ENCODE measurements around a stretch of chr19.

- PRO-cap, 2 experiments = no peak in any of the 2 experiments
Measured at GRCh38 chr19:3104485-3104913, 10.3 kb downstream of the GNA11 start.

DNA sequence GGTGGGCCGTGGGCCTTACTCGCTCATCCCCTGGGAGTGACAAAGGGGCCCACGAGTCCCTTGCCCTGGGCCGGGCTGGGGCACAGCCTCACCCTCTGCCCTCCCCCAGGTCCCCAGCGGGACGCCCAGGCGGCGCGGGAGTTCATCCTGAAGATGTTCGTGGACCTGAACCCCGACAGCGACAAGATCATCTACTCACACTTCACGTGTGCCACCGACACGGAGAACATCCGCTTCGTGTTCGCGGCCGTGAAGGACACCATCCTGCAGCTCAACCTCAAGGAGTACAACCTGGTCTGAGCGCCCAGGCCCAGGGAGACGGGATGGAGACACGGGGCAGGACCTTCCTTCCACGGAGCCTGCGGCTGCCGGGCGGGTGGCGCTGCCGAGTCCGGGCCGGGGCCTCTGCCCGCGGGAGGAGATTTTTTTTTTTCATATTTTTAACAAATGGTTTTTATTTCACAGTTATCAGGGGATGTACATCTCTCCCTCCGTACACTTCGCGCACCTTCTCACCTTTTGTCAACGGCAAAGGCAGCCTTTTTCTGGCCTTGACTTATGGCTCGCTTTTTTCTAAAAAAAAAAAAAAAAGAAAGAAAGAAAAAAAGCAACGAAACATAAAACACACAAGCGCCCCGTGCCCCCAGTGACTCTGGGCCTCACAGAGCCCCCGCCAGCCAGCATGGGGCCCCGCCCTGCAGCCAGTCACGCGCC is 14.8 kb upstream of the GNA15 start:
- PRO-cap, 2 experiments = no peak in any of the 2 experiments

- PRO-cap, 2 experiments = no peak in any of the 2 experiments
Measured at GRCh38 chr19:3180706-3181218, 2.2 kb downstream of the S1PR4 start.

GRCh38 chr19:3361499-3362034 is 4.8 kb upstream of the NFIC start:
- PRO-cap, 2 experiments = no peak in any of the 2 experiments

GRCh38 chr19:3376003-3376392 is 9.6 kb downstream of the NFIC start:
- PRO-cap, 2 experiments = no peak in any of the 2 experiments

DNA sequence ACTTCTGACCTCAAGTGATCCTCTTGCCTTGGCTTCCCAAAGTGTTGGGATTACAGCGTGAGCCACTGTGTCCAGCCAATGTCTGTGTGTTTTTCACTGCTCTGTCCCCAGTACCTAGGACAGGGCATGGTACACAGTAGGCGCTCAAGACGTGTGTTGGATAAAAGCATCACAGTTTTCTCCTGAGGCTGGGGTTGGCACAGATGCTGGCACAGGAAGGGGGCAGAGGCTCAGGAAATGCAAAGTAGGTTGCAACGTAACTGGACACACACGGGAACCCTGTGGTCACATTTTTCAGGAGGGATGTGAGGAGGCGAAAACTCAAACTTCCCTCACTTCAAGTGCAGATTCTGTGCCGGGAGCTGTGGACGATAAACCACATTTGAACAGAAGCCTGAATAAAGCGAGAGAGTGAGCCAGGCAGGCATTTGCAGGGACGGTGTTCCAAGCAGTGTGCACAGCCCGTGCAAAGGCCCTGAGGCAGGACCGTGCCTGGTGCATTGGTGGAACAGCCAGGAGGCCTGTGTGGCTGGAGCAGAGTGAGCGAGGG is 40.1 kb downstream of the NFIC start:
- PRO-cap, 2 experiments = no peak in any of the 2 experiments

DNA sequence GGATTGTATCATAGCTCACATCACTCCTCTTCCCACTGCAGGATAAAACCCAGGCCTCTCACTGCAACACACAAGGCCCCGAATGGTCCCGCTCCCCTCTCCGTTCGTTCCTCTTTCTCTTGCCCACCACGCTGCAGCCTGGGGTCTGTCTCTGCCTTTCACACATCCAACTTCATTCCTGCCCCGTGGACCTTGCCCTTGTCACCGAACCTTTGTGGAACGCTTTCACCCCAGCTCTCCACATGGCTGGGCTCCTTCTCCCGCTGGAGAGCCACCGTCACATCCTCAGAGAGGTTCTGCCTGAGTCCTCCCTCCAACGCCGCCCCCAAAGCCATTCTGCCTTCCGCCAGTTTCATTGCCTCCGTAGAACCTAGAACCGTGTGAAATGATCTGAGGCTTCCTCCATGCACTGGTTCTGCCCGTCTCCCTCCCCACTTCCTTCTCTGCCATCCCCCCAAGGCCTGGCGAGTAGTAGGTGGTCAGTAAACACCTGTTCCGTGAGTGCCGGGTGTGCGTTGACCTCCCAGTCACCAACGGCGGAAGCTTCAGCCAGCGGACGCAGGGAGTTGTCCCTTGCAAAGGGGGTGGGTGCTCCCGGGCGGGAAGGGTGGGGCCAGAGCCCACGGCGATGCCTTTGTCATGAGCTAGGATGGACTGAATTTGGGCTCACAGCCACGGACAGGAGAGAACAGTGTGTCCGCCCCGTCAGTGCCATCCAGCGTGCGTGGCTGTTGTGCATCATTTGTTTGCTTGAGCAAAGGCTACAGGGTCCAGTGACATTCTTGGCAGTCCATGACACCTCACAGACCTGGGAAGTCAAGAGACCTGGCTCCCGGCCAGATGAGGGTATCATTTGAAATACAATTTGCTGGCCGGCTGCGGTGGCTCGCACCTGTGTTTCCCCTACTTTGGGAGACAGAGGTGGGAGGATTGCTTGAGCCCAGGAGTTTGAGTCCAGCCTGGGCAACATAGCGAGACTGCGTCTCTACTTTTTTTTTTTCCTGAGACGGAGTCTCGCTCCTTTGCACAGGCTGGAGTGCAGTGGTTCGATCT is 43.0 kb downstream of the NFIC start:
- PRO-cap, 2 experiments = no peak in any of the 2 experiments

DNA sequence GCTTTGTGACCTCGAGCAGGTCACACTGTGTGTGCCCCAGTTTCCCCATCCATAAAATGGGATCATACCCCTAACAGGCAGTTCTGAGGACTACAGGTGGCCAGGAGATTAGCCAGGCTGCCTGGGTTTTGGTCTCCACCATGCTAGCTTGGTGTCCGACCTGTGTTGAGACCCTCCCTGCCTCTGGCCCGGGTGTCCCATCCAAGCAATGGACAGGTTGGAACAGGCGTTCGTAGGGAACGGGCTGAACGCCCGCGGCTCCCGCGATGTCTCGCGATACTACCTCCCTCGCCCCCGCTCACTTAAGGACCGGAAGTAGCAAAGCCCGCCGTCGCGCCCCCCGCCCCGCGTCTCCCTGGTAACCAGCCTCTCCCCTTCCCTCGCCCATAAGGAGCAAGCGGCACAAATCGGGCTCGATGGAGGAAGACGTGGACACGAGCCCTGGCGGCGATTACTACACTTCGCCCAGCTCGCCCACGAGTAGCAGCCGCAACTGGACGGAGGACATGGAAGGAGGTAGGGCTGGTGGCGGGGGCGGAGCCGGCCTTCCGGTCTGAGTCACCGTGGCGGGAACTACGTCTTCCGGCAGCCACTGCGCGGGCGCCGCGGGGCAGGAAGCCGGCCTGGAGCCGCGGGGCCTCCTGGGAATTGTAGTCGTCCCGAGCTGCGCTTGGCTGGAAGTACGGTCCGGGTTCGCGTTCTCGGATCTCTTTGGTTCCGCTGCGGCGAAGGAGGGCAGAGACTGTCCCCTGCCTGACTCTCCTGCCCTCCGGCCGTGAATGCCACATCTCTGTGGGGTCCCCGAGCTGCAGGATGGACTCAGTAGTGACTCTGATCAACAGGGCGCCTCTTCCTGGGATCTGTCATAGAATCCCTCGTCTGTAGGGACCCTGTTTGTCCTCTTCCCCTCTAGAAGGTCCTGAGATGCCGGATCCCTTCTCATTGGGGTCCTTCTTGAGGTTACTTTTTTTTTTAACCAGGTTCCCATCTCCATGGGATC is 45.3 kb downstream of the SMIM24 start:
- PRO-cap, 2 experiments = peak in 2 of 2 experiments; most common plus-strand start position 714 of the sequence (in 2); most common minus-strand start position 491 of the sequence (in 2)

DNA sequence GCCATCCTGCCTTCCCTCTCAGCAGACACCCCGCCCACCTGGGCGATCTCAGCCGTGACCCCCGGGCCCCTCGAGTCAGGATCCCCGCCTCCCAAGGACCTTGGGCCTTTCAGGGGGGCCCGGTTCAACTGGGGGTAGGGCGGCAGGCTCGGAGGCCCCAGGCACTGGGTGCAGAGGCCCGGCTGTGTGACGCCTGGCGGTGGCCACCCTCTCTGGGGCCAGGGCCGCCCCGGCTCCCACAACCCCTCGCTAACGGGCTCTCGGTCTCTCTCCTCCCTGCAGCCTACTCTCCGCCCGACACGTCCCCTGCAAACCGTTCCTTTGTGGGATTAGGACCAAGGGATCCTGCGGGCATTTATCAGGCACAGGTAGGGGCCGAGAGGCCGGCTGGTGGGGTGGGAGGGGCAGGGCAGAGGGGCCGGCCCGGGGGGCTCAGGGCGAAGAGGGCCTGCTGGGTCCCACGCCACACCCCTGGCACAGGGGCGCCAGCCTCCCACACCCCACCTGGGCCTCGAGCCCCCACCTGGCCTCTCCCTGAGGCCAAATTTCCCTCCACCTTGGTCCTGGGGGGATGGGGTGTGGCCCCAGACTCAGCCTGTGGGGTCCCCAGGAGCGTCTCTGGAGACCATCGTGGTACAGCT is 23.9 kb downstream of the SMIM24 start:
- PRO-cap, 2 experiments = no peak in any of the 2 experiments

GRCh38 chr19:3543980-3545119 is 5.4 kb downstream of the TEKTIP1 start:
- PRO-cap, 2 experiments = no peak in any of the 2 experiments

DNA sequence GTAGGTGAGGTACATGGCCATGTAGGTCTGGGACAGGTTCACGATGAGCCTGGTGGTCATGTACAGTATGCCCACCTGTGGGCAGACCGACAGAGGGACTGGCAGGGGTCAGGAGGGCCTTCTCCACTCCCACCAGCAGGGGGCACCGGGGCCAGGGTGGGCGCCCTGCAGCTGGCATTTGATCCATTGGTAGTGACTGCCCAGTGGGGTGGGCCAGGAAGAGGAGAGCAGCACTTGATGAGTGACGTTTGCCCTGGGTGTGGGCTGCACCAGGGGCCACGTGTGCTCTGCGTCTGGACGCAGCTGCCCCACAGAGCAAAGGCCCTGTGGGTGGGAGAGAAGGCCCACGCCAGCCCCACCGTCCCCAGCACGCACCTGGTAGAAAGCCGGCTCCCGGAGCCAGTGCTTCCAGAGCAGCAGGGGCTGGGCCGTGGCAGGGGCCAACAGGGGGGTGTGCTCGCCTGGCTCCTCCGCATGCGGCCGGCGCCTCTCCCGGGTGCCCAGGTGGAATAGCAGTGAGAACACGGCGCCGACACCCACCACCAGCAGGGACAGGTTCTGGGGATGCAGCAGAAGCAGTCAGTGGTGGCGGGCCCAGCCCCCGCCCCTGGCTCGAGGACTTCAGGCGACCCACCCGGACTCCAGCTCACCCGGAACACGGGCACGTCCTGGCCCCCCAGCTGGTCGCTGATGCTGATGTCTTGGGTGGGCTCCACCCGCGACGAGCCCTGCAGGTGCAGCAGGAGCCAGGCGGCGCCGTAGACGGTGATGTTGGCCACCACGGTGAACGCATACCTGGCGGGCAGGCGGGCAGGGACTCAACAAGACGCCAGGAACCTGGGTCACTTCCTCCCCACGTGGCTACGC is 8.7 kb downstream of the TEKTIP1 start:
- PRO-cap, 2 experiments = no peak in any of the 2 experiments

DNA sequence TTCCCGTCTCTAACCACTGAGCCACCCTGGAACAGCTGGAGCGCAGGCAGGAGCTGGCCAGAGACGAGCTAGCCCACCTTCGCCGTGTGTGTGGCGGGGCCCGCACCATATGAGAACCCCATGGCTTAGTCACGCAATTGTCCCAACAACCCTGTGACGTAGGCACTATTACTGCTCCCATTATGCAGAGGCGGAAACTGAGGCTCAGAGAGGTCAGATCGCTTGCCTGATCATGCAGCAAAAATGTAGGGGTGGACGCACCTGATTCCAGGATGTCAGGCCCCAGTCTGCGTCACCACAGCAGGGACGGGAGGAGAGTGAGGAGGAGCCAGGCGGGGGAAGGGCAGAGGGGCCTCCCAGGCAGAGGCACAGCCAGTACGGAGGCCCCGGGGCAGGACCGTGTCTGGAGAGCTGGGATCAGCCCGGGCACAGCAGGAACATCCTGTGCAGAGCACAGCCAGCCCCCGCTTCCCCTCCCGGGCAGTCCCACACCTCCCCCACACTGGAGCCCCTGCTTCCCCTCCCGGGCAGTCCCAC is 16.8 kb downstream of the PIP5K1C start:
- PRO-cap, 2 experiments = no peak in any of the 2 experiments

- PRO-cap, 2 experiments = no peak in any of the 2 experiments
Measured at GRCh38 chr19:3757633-3758067, 3.8 kb downstream of the APBA3 start.

DNA sequence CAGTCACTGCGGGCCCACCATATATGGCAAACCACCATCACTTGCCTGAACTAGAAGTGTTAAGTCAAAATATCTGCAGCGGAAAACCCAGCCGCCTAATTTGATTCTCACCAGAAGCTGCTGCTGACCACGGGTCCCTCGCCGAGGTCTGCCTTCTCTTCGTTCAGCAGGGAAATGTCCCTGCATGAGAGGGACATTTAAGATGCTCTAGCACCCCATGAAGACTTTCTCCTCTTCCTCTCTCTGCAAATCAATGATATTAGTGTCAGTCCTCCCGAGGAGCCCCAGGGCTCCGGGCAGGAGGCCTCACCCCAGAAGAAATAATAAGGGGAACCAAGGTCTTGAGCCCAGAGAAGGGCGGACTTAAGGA is 3.0 kb upstream of the MATK start:
- PRO-cap, 2 experiments = no peak in any of the 2 experiments

DNA sequence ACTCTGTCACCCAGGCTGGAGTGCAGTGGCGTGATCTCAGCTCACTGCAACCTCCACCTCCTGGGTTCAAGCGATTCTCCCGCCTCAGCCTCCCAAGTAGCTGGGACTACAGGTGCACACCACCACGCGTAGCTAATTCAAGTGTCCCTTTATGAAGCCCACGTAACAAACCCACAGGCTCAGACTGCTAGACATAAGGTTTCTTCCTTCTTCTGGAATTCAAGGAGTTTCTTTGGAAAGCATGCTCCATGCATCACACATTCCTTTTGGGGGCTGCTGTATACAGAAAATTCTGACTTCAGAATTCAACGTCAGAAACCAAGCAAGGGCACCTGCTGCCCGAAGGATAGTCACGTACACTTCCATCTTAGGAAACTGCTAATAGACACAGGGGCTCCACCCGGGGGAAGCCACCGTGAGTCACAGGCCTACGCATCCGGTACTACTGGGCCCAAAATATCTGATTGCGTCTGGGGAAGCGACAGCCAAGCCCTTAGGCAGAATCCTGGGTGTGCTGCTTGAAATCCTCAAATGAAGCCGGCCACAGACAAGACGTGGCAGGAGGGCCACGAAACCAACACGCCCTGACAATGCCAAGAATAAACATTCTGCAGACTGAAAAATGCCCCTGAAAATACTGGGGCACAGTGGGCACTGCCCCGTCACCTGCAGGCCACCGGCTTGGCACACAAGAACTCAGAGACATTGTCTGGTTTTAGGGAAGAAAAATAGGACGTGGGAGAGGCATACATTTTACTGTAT is 40.5 kb downstream of the ZFR2 start:
- PRO-cap, 2 experiments = no peak in any of the 2 experiments

DNA sequence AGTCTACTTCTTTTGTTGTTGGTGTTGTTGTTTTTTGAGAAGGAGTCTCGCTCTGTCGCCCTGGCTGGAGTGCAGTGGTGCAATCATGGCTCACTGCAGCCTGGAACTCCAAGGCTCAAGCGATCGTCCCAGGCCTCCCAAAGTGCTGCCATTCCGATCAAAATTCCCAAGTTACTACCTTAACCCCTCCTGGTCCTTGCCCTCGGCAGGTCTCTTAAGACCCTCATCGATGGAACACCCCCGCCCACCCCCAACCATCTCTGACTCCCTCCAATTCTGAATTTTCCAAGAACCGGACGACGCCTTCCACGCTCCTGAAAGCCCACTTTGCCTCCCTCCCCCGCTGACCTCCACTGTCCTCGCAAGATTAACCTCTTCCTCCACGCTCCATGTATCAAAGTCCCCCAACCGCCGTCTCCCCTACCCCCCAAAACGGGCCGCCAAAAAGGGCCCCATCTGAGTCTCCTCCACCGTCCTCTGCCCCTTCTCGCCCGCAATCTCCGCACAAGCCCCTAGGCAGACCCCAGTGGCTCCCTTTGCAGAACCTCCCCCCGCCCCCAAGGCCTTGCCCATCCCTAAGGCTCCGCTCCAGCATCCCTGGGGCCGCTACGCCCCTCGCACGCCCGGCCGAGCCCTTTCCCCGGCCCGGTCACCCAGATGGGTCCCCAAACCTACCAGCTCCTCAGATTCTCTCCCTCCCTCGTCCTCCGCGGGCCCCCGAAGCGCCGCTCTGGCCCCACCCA is 482 bp downstream of the DAPK3 start:
- PRO-cap, 2 experiments = no peak in any of the 2 experiments

- PRO-cap, 2 experiments = no peak in any of the 2 experiments
Measured at GRCh38 chr19:4020408-4020778, 12.9 kb downstream of the PIAS4 start.

- PRO-cap, 2 experiments = no peak in any of the 2 experiments
Measured at GRCh38 chr19:4044061-4044875, 22.4 kb downstream of the ZBTB7A start.

DNA sequence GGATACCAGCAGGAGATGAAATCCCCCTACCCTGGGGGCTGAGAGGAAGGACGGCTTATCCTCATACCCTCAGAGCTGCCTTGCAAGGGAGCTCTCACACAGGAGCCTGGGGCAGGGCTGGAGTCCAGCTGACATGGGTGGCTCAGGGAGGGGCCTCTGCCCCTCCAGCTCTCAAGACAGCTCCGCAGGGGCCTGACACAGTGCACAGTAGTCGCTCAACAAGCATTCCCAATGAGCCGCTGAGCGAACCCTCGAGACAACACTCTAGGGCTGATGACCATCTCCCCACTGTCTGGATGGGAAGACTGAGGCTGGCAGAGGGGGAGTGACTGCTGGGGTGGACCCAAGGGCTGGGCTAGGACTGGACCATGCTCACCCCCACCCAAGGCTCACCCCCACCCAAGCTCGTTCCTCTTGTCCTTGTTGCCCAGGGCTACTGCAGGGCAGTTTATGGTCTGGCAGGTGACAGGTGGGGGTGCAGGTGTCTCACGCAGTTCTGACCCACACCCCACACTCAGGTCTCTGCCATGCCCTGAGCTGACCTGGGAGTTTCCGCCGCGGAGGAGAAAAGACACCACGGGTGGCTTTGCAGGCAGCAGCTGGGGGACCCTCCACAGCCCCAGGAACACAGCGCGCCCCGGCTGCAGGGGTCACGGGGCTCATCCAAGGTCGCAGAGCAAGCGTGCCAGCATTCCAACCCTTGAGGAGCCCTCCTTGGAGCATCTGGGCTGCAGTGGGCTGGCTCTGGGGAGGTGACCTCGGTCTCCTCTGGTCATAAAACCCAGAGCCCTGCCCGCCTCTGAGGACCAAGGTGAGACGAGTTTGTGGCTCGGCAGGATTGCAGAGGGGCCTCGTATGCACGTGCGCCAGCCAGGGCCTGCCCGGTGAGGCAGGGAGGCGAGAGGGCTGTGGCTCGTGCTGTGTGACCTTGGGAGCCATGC is 3.8 kb downstream of the ZBTB7A start:
- PRO-cap, 2 experiments = no peak in any of the 2 experiments

DNA sequence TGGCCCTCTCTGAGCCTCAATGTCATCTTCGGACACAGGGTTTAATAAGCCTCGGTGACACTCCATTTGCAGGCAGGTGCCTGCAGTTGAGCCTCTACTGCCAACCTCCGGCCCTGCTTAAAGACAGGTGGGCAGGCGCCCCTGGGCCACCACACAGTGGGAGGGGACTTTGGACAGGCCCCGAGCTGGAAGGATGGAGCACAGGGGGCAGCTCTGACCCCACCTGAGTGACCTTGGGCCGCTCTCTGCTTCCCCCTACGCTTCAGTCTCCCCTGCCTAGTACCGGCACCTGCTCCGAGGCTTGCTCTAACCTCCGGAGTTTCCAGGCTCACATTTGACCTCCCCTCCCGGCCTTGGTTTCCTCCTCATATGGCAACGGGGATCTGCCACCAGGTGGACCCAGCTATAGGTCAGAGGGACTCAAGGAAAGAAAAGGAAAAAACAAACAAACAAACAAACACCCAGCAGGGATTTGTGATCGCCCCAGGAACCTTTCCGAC is 3.1 kb downstream of the ZBTB7A start:
- PRO-cap, 2 experiments = no peak in any of the 2 experiments

All from Colon Carcinoma Metastatic in the Brain (tissue), 2 donors.